ENCODE data around the genes AKAP12 and RMND1.

- PRO-cap, result no peak
- RRBS, result no CpG with 5 or more reads among the region's 2 CpGs
Measured at GRCh38 chr6:150252801-150253307, 110.0 kb downstream of the PPP1R14C start.

DNA sequence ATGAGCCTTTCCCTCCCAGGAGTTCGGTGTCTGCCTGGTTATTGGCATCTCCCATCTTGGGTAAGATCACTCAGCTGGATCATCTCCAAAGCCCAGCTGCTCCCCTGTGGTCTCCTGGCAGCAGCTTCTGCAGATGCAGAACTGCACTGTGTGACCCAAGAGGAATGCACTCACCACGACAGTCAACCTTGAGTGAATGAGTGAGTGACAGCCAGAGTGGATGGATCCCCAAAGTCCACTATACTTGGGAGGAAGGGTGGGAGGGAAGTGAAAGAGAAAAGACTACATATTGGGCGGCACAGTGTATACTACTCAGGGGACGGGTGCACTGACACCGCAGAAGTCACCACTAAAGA is 44.7 kb upstream of the IYD start:
- PRO-cap, result no peak
- RRBS, result no CpG with 5 or more reads among the region's 5 CpGs

- PRO-cap, result no peak
- RRBS, result no CpG with 5 or more reads among the region's 8 CpGs
Measured at GRCh38 chr6:150812302-150812864, 53.1 kb upstream of the MTHFD1L start.

- PRO-cap, result no peak
- RRBS, result no CpG with 5 or more reads among the region's 11 CpGs
Measured at GRCh38 chr6:150925853-150926651, 60.5 kb downstream of the MTHFD1L start.

DNA sequence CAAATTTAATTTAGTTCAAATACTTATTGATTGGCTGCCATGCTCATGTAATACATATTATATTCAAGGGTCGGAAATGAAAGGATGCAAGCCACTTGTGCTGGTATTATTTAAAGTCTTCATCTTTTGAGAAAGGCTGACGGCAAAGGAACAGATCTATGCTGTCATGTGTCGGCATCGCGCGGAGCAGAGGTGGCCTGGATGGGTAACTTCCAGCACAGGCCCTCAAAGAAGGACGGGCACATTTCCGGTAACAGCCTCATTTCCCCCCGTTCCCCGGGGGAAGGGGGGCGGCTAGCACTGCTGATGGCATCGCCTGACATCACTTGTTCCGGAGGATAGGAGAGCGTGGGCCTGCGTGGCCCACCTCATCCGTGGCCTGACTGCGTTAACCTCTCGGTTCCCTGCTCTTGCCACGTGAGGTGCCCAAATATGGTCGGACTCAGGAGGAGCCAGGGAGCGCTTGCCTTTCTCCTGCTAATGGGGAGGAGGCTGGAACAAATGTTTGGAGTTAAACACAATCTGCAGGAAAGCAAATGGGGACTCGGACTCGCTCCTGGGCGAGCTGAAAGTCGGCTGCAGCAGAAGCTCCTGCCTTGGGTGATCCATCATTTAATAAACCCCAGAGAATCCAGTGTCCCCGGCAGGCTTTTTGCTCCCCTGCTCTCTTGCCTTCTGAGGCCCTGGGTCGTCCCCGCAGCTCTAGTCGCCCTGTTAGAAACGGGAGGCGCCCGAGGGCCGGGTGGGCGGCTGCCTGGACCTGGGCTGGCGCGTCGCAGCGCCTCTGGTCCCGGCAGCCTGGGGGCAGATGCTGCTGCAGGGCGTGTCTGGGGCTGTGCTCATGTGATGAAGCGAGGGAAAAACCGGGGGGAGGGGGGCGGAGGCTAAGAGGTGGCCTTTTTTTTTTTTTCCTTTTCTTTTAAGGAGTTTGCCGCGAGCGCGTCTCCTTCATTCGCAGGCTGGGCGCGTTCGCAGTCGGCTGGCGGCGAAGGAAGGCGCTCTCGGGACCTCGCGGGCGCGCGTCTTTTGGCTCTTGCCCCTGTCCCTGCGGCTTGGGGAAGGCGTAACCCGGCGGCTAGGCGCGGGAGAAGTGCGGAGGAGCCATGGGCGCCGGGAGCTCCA is at the start of gene AKAP12:
Gene AKAP12 (plus strand): TSS at position 508 of the 1,122 bp plus-strand sequence.
- PRO-cap, result unidirectional peak, plus-strand start at position 951 of the sequence
- RRBS, result 87% methylated on average over 26 of the region's 70 CpGs

GRCh38 chr6:151348607-151349786 is 42.4 kb downstream of the ZBTB2 start:
- PRO-cap, result no peak
- RRBS, result no CpG with 5 or more reads among the region's 34 CpGs

DNA sequence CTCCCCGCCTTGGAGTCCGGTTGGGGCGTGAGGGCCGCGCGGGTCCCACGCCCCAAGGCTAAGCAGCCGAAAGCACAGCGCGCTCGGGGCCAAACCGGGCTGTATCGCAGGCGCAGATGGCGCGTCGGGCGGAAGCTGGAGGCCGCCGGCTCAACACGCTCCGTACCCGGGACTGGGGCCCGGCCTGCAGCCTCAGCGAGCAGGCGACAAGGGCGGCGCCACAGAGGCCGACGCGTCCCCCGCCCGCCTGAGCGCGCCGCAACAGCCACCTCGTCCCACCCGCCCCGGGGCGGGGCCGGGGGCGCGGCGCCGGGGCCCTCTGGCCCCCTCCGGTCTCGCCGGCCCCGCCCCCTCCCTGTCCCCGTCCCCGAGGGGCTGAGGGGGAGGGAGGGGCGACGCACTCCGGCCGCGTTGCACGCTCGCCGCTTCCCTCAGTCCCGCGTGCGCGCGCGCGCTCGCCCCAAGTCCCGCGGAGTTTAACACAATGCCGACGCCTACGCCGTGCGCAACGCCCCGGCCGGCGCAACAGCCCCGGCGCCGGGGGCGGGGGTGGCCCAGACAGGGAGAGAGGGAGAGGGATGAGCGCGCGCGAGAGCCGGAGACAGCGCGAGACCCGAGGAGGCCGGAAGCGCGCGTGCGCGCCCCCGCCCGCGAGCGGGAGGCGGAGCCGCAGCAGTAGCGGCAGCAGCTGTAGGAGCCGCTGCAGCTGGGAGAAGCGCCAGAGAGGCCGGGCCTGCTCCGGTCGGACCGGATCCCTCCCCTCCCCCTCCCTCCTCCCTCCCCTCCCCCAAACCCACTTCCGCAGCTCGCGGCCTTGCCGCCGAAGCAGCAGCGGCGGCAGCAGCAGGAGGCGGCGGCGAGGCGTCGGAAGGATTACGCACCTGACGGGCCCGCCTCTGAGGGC is 1.1 kb downstream of the ZBTB2 start:
- PRO-cap, result bidirectional peak, plus-strand start at position 113 of the sequence, minus-strand start at position 106 of the sequence; bidirectional peak, plus-strand start at position 675 of the sequence, minus-strand start at position 174 of the sequence
- RRBS, result 3% methylated on average over 59 of the region's 124 CpGs

GRCh38 chr6:151392883-151394132 is 1.9 kb upstream of the ZBTB2 start:
- PRO-cap, result no peak
- RRBS, result no CpG with 5 or more reads among the region's 13 CpGs

DNA sequence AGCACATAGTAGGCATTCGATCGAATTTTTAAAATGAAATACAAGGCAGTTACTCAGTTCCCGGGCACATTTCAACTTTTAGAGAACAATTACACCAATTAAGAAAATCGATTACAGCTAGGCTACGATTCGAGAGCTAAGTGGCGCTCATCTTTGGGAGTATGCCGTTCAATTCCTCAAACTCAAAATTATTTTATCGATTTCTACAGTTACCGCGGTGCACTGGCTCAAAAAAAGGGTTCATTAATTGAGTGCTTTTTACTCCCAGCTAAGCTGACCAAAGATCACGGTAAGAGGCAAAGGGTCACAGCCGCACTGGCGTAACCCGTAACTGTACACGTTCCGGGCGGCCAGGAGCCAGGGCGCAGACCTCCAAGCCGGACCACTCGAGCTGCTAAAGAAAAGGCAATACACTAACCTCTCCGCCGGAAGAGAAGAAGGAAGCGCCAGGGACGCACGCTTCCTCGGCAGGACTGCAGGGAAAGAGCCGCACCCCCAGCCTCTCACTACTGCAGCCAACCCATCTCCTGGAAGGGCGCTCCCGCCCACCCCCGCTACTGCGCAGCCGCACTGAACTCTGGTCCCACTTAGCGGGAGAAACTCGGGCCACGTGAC is at the start of gene RMND1:
Gene RMND1 (minus strand): TSS at position 529 of the 615 bp plus-strand sequence.
- PRO-cap, result bidirectional peak, plus-strand start outside the sequence, minus-strand start at position 477 of the sequence
- RRBS, result 9% methylated on average over 6 of the region's 36 CpGs

DNA sequence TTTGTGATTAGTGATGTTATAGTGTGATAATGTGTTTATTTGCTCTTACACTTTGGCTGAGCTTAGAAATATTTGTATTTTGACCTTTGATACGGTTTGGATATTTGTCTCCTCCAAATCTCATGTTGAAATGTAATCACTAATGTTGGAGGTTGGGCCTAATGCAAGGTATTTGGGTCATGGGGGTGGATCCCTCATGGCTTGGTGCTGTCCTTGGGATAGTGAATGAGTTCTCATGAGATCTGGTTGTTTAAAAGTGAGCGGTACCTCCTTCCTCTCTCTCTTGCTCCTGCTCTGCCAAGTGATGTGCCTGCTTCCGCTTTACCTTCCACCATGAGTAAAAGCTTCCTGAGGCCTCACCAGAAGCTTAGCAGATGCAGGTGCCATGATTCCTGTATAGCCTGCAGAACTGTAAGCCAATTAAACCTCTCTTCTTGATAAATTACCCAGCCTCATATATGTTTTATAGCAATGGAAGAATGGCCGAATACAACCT is 147.3 kb downstream of the CCDC170 start:
- PRO-cap, result no peak
- RRBS, result no CpG with 5 or more reads among the region's 4 CpGs

DNA sequence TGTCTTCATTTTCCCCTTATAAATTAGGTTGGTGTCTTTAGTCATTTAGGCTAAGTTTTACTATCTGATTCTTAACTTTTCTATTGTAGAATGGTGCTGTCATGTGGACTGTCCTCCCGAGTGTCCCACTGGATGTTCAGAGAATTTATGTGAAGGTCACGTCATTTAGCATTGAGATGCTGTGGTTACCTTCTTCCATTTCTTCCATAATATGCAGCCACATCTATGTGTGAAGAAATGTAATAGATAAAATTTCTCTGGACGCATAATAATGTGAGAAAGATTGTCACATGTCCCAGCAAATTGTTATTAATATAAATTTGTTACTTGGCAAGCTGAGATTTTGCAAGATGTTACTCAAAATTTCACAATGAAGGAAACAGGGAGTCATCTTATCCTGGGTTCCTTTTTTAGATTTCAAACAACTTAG is 3.5 kb downstream of the ESR1 start:
- PRO-cap, result no peak
- RRBS, result no CpG with 5 or more reads among the region's 3 CpGs

DNA sequence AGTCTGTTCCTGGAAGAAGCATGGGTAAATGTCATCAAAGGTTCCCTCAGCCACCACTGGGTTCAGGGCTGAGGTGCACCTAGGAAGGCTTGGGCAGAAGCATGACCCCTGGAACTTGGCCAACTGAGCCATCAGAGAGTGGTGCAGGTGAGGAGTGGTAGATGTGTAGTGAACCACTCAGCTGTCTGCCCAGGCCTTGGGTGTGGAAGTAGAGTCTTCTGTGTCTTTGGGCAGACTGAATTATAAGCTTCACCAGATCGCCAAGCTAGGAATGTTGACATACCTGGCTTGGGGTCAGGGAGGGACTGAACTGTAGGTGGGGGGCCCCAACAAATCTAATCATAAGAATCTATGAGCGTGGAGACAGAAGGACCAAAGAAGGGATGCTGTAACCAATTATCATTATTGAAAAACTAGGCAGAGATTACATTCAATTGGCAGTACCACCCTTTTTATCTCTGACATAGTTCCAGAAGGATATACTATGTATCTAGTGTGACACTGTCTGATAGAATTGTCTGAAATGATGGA is 102.2 kb downstream of the ESR1 start:
- PRO-cap, result no peak
- RRBS, result no CpG with 5 or more reads among the region's 2 CpGs

DNA sequence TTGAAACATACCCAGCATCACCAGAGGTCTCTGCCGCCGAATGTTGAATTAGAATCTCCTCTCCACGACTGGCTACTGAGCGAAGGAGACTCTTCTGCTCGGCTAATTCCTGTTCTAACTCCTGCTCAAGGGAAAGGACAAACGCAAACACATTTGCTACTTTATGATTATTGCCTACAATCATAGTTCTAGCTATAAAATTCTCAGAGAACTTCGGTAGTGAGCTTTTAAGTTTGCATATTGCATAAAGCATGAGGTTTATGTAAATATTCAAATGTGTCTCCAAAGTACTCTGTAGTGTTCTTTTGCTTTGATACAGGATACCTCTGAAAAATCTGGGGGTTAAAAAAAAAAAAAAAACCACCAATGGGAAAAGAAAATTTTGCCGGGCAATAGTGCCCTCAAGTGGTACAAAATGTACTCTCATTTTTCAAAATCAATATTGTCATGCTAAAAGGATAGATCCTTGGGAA is 369.1 kb downstream of the SYNE1 start:
- PRO-cap, result no peak
- RRBS, result no CpG with 5 or more reads among the region's 8 CpGs

DNA sequence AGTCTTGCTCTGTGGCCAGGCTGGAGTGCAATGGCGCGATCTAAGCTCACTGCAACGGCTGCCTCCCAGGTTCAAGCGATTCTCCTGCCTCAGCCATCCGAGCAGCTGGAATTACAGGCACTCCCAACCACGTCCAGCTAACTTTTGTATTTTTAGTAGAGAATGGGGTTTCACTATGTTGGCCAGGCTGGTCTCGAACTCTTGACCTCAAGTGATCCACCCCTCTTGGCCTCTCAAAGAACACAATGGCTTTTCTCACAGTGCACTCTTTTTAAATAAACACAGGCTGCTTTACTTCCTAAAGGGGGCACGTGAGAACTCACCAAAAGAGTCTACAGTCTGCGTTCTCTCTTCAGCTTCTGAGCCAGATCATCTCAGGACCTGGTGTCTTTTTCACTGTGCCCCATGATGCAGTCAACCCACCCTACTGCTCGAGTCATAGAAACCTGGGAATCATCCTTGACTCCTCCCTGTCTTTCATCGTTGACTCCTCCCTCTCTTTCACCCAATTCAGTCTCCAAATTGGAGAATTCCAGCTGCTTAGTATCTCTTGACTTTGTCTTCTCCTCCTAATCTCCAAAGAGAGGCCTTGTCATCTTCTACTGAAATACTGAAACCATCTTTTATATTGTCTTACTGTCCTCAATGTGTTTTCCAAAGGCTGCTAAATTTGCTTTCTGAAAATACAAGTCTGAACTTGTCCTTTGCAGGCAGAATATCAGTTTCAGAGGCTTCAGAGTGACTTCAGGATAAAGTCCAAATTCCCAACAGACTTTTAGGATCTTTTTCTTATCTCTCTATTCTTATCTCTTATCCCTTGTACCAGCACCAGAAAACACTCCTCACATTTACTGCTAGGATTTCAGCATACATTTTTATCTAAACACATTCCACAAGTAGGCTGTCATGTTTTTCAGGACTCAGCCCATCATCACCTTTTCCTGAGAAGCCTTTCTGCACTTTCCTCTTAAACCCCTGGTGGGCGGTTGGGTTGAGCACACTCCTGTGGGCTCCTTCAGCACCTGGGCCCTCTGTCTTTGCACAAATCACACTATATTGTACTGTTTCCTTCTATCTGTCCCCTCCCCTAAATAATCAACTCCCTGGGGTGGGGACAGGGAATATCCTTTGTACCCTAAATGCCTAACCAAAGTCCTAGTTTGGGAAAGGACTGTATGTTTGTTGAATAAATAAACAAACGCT is 323.3 kb downstream of the SYNE1 start:
- PRO-cap, result unidirectional peak, minus-strand start at position 429 of the sequence; bidirectional peak, plus-strand start at position 959 of the sequence, minus-strand start at position 726 of the sequence
- RRBS, result no CpG with 5 or more reads among the region's 13 CpGs

GRCh38 chr6:152695594-152696063 is 2.1 kb upstream of the MYCT1 start:
- PRO-cap, result no peak
- RRBS, result no CpG with 5 or more reads among the region's 1 CpG

DNA sequence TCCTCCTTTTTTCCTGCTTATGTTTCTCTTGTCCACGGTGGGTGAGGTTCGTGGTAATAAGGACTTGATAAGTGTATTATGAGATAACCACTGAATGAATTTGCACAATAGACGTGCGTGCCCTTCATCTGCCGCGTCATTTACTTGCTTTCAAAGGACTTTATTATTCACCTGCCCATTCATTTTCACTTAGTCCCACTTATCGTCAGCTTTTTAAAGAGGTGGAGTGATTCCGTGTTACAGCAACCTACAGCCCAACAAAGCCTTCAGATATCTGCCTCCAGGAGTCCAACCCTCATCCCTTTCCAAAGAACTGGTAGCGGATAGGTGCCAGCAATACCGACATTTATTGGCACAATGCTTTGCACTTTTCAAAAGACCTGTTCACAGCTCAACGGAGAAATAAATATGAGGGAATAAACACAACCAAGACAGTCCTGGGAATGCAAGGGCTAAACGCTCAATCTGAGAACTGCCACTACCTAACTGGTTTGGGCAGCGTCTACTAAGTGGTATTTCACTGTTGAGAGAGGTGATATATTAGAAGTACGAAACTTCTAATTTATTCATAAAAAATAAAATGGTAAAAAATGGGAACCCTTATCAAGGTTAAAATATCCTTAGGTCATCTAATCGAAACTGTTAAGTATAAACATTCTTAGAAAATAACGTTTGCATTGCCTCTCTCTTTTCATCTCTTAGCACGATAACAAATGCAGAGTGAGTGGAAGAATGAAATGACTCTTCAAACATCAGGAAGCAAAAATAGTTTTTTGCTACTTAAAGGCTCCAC is 905 bp upstream of the MTRF1L start:
- PRO-cap, result no peak
- RRBS, result no CpG with 5 or more reads among the region's 17 CpGs

- PRO-cap, result no peak
- RRBS, result no CpG with 5 or more reads among the region's 13 CpGs
Measured at GRCh38 chr6:153134324-153134634, 3.2 kb upstream of the RGS17 start.

DNA sequence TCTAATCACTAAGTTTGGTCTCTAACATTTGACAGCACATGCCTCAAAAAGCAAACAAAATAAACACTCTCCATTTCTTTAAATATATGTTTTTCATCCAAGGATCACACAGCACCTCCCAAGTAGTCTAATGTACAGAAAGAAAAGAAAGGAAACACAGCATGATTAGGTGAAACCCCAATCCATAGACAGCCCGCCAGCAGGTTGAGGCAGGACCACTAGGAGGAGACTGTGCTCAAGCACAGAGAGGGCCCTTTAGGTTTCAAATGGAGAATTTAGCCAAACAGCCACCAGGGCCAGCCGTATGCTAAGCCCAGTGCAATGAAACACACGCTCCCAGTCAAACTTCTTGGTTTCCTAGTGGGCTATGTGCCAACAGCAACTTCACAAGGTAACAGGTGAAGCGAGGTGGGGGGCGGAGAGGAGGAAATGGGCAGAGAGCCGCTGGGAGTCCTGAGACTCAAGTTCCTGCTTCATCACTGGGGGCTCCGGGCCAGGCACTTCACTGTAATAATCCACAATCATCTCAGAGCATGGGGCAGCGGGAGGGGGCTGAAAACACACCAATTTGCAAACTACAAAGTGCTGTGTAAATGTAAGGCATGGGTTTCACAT is 117.1 kb downstream of the OPRM1 start:
- PRO-cap, result no peak
- RRBS, result no CpG with 5 or more reads among the region's 8 CpGs

GRCh38 chr6:154438657-154439715 is 71.5 kb downstream of the CNKSR3 start:
- PRO-cap, result no peak
- RRBS, result no CpG with 5 or more reads among the region's 13 CpGs

DNA sequence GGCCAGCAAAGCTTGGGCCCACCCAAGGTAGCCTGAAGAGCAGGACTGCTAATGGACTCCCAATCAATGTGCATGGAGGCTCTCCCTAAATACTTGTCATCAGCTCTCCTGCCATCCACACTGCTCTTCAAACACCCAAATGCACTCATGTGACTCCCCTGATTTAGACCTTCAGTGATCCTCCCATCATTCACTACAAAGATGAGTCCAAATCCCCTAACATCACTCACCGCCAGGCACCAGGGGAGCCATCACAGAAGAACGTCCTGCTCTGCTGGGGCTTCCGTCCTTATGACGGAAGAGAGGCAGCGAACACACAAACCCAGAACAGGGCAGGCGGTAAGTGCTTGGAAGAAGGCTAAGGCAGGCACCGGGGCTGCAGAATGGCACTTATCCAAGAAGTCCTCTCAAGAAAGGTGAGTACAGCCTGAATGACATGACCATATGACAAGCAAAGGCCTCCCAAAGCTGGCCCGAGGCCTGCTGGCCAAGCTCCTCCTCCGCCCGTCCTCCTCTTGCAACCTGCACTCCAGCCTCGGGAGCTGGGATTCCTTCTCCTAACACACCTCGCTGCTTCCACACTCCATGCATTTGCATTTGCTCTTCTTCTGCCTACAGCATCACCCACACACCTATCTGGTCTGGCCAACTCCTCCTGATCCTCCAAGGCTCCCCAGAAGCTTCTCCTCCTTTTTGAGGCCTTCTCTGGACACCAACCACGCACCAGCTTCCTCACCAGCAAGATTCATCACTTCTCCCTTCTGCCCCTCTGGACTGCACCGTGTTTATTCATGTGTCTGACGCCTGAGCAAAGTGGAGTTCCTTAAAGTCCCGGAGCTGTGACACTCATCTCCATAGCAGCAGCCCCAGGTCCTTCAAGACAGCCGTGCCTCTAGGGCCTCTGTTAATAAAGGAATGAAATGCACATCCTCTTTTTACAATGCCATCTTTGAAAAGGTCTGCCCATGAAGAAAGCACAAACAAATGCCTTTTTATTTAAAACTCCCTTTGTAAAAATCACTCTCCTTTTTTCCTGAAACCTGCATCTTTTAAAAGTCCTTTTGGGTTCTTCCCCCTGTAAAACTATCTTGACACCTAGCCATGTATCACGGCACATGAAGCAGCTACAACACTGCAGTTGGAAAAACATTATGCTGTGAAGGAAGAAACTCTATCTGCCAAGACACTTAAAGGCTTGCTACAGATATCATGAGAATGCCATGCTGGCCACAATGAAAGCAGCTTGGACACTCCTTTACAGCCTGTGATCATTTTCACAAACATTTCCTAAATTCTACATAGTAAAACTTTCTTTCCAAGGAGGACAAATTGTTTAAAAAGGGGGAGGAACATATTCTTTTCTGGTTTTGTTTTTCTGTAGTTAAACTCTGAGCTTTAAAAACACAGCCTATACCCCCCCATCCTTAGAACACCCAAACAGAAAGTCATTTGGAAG is 32.3 kb downstream of the CNKSR3 start:
- PRO-cap, result no peak
- RRBS, result no CpG with 5 or more reads among the region's 18 CpGs